OVCAR3 (cell line): ENCODE measurements around the genes TCP10L and MRPS6.

- RRBS, result no CpG with 5 or more reads among the region's 8 CpGs
Measured at GRCh38 chr21:32505415-32505748, 79.9 kb downstream of the TCP10L start.

DNA sequence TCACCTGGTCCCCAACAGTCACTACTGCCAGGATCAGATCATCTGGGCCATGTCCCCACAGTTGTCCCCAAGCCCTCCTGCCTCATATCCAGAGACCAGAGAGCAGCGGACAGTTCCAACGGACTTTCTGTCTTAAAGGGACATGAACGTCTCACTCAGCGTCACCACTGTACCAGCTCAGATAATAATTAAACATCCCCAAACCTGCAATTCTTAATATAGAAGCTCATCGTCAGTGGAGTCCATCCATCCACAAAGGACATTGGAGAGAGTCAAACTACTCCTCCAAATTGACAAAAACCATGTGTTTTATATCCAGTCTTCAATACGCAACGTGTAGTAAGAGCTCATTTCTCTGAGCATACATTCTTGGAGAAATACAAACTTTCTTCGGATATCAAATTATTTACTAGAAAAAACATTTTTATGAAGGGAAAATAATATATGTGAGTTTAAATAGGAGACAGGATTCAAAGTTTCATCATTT lies at the start of gene TCP10L:
TSS of gene TCP10L (minus strand) at position 107 of the 487 bp plus-strand sequence.
- RRBS, result no CpG with 5 or more reads among the region's 8 CpGs

GRCh38 chr21:32728739-32729216 lies 965 bp upstream of the SYNJ1 start:
- RRBS, result no CpG with 5 or more reads among the region's 4 CpGs

DNA sequence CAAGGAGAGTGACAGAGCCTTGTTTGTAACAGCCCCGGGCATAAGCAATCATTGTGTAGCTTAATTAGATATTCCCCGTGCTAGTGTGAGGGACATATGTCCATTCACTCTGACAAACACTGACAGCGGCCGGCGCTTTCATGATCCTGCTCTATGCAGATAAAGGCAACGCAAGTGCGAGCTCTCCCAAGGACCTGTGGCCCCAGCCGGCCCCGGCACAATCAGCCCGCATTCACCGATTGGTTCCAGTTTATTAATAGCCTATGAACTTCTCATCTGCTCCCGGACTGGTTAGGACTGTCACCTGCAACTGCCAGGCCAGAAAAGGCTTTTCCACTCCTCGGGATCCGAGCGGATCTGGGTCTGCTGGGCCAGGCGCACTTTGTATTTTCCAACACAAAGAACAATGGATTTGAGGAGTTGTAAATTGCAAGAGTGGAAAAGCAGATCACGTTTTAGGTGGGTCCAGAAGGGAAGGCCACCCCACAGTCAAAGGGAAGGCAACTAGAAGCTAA lies 17.9 kb upstream of the OLIG1 start:
- RRBS, result 32% methylated on average over 2 of the region's 17 CpGs

- RRBS, result 4% methylated on average over 16 of the region's 34 CpGs
Measured at GRCh38 chr21:33266517-33267304, 544 bp downstream of the IL10RB start.

DNA sequence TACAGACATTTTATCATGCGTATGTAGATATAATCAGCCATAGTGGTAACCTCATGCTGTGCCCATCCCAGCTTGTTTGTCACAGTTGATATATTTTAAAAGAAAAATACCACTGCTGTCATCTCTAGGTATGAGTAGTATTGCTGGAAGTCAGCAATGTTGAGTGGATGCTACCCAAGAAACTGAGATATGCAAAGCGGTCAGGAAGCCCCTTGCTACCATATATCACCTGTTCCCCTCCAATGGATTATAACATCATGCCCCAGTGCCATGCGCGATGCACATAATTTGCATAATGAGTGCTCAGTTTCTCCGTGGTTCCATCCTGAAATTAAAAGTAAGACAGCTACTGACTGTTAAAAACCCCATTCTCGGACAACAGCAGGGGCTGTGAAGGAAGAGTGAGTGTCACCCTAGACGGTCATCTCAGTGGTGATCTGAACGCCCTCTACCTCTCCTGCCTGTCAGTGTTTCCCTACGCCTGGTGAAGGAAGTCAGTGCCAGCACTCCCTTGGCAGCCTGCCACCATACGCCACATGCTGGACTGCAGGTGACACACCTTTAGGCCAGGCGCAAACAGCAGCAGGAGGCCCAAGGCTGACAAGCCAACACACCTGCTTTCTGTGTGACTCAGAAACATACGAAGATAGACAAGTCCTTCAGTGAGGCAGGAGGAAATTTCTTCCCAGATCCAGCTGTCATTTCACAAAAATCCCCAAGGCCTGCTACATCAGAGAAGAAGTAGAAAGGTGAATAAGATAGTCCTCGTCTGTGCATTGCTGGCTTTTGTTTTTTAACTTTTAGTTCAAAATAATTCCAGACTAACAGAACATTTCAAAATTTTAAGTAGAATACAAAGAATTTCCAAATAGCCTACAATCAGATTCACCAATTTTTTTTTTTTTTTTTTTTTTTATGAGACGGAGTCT lies 2.9 kb downstream of the IL10RB start:
- RRBS, result no CpG with 5 or more reads among the region's 14 CpGs

DNA sequence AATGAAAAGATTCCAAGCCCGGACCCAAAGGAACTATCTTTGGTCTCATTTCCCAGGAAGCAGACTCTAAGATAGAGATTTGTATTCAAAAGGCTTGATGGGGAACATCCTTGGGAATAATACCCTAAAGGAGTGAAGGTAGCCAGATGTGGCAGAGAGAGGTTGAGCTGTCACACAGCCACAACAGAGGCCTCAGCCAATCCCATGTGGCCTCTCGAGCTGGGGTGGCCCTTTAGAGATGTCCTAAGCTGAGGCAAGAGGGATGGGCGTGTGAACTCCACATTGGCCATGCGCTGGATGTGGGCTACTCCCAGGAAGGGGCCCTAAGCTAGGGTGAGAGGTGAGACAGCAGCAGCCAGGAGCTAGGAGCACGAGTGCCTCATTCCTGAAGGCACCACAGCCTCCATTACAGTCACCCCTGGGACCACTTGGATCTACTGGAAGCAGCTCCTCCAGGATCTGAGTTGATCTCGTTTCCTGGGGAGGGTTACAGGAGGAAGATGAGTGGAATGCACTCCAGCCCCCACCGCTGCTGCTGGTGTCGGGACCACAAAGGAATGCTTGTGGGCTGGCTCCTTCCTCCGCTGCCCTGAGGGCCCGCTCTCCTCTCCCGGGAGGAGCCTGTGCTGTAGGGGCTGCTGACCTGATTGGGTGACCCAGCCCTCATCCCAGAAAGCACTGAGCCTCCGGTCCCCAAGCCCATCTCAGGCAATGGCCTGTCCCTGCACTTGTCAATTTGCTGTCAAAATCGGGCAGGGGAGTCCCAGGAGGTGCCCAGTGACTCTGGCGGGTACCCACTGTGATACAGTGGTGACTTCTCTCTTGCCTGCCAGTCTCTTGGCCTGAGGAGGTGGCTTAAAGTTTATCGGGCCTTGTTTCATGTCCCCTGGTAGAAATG lies 22.9 kb downstream of the IL10RB start:
- RRBS, result 35% methylated on average over 2 of the region's 15 CpGs

GRCh38 chr21:33325145-33325943 lies 574 bp downstream of the IFNAR1 start:
- RRBS, result 8% methylated on average over 5 of the region's 35 CpGs

- RRBS, result no CpG with 5 or more reads among the region's 1 CpG
Measured at GRCh38 chr21:33332046-33332518, 7.3 kb downstream of the IFNAR1 start.

DNA sequence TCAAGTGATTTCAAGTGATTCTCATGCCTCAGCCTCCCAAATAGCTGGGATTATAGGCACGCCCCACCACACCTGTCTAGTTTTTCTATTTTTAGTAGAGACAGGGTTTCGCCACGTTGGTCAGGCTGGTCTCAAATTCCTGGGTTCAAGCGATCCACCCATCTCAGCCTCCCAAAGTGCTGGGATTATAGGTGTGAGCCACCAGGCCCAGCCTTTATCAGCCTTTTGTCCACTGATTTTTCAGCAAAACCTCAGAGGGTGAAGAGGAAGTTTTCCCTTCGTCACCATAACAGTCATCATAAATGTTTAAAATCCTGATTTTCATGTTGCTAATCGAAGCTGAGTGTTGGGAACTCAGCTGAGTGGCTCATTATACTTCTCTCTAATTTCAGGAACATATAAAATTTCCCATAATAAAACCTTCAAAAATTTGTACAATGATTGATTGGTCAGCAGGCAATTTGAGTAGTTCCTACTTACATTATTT lies 32.0 kb upstream of the IFNGR2 start:
- RRBS, result no CpG with 5 or more reads among the region's 6 CpGs

- RRBS, result no CpG with 5 or more reads among the region's 9 CpGs
Measured at GRCh38 chr21:33401520-33401979, 1.7 kb upstream of the IFNGR2 start.

DNA sequence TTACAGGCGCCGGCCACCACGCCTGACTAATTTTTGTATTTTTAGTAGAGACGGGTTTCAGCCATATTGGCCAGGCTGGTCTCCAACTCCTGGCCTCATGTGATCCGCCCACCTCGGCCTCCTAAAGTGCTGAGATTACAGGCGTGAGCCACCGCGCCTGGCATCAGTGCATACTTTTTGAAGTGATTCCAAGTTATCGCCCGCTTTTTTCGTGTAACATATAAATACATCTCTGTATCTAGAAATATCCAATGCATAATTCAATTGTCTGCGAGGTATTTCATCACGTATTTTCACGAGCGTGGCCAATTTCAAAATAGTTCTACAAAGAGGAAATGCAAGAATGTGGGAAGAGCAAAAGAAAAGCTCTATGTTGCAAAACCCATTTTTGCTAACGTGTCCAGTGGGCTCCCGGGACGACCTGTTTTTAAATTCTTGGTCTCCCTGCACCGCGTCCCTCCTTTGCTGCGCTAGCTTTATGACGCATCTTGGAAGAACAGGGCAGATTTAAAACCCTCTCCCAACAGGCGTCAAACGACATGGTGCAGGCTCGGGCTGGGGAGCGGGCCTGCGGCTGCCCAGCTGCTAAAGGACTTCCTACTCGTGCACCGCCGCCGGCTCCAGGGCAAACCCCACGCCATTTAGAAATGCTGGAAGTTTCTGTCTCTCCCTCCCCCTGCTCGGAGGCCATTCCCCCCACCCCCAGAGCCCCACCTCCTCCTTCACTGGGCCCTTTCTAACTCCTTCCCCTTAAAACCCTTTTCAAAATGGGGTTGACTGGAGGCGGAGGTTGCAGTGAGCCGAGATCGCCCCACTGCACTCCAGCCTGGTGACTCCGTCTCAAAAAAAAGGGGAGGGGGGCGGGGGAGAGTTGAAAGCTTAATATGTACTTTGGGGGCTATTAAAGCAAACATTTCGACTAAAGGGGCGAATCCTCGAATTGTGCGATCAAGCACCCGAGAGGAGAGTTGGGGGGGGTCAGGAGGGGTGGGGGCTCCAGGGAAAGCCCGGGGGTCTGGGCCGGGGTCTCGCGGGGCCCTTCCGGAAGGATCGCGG lies 761 bp upstream of the IFNGR2 start:
- RRBS, result 7% methylated on average over 3 of the region's 51 CpGs

DNA sequence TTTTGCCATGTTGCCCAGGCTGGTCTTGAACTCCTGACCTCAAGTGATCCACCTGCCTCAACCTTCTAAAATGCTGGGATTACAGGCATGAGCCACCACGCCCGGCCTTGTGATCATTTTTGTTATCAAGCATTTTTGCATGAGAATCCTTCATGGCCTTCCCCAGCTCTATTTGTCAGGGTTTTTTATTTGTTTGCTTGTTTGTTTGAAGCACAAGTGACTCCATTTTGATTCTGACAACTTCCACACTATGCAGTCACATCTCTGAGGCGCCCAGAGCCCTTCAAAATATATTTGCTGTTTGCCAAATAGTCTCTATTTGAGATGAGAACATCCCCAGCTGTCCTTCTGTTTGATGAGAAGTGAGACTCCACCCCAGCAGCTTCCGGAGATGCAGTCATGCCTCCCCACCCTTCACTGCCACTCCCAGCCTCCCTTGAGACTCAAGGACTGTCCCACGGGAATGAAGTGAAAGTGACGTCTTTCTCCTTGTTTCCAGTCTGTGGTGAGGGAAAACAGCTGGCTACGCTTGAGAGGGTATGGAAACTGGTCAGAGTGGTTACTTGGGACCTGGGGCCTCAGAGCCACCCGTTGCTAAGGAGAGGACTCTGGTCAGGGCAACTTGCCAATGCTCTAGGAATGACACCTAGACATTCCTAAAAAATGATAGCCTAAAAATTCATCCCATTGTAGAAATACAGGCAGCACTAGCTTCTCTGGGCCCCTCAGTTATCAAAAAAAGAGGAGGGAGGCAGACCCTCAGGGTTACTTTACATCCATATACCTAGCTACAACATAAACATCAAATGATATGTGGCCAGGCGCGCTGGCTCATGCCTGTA lies 37.7 kb downstream of the TMEM50B start:
- RRBS, result no CpG with 5 or more reads among the region's 10 CpGs

- RRBS, result 100% methylated on average over 2 of the region's 41 CpGs
Measured at GRCh38 chr21:33554419-33555195, 11.8 kb downstream of the SON start.

DNA sequence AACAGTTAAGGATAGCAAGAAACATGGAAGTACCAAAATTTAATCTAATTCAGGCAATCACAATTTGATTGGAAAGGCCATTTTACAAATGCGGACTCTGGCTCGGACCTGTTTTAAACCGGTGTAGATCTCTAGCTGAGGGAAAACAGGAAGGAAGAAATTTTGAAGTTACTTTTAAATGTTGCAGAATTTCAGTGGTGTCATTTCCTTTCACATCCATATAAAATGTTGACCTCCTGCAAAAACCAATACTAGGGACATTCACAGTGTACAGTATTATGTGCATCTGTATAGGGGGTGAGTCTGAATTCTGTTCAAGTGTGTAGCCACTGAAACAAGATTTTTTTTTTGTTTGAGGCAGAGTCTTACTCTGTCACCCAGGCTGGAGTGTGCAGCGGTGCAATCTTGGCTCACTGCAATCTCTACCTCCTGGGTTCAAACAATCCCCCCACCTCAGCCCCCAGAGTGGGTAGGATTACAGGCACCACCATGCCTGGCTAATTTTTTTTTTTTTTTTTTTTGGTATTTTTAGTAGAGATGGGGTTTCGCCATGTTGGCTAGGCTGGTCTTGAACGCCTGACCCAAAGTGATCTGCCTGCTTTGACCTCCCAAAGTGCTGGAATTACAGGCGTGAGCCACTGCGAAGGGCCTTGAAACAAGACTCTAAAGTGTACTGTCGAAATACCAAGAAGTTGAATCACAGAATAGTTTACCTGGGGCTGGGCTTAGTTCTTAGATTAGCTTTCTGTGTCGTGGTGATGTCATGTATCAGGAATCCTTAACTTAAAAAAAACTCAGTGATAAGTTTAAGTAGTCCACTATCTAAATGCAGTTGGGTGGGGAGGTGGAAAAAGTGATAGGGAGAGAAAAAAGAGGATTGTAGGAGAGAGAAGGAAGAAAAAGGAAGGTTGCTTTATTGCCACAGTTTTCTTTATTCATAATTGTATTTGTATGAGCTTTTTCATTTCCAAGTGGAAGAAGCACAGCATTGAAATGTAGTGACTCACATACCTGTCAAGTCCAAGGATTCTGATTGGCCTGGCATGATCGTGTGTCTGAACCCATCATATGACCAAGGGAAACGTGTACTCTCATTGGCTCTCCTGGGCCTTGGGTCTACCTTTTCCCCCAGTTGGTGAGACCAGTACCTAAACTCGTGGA lies 13.2 kb downstream of the ITSN1 start:
- RRBS, result no CpG with 5 or more reads among the region's 13 CpGs

- RRBS, result no CpG with 5 or more reads among the region's 14 CpGs
Measured at GRCh38 chr21:33760411-33761624, 118.5 kb downstream of the ITSN1 start.

- RRBS, result no CpG with 5 or more reads among the region's 7 CpGs
Measured at GRCh38 chr21:33799155-33800198, 116.1 kb downstream of the ATP5PO start.

- RRBS, result 10% methylated on average over 62 of the region's 131 CpGs
Measured at GRCh38 chr21:34072710-34073773, at the start of gene MRPS6. TSS of gene MRPS6 (plus strand) at chr21:34073578.

DNA sequence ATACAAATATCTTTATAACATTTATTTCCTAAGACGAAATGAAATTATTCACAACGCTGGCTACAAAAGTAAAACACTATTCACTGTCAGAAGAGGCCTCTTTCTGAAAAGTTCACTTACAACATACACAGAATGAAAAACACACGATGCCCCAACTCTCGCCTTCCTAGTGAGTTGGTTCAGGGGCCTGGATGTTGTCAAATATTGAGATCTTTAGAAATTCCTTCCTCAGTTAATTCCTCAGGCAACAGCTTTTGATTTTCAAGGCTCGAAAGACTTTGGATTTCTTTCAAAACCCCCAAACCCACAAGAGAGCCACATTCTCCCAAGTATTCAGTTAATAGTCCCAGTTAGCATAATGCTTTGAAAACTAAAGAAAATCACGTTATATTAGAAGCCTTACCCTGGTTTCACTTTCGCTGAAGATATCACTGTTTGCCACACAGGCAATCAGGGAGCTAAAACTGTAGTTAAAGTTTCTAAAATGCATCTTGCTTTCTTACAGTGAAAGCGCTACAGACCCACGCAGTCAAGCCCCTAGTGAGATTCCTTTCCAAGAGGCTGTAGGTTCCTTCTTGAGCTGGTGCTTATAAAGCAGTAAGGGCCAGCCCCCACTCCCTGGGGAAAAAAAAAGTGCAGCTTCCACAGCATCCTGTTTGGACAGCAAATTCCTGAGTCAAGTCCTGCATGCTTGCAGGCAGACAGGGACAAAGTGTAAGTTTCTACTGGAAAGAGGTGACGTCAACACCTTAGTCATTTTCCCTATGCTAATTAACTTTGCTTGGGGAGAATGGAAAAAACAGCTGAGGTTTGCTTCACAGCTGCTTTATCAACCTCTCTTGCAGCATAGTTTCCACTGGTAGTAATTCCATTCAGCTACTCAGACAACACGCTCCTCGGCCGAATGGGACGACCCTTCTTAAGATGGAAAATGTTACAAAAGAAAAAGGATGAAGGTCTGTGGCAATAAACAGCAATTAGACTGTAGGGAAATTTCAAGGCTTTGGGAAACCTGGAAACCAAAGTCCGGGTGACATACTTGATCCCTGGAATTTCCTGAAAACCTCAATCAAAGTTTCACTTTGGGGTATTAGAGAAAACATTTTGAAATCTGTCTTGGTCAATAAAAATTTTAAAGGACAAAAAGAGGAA lies 14.6 kb upstream of the KCNE1 start:
- RRBS, result no CpG with 5 or more reads among the region's 15 CpGs

GRCh38 chr21:34580069-34580425 lies 34.9 kb downstream of the RCAN1 start:
- RRBS, result no CpG with 5 or more reads among the region's 5 CpGs